Peripheral blood mononuclear cell (primary cell): ENCODE measurements around the genes TEX44 and TIGD1.

- PRO-cap, 8 experiments, result no peak in any of the 8 experiments
Measured at GRCh38 chr2:231379516-231380110, 15.9 kb upstream of the B3GNT7 start.

DNA sequence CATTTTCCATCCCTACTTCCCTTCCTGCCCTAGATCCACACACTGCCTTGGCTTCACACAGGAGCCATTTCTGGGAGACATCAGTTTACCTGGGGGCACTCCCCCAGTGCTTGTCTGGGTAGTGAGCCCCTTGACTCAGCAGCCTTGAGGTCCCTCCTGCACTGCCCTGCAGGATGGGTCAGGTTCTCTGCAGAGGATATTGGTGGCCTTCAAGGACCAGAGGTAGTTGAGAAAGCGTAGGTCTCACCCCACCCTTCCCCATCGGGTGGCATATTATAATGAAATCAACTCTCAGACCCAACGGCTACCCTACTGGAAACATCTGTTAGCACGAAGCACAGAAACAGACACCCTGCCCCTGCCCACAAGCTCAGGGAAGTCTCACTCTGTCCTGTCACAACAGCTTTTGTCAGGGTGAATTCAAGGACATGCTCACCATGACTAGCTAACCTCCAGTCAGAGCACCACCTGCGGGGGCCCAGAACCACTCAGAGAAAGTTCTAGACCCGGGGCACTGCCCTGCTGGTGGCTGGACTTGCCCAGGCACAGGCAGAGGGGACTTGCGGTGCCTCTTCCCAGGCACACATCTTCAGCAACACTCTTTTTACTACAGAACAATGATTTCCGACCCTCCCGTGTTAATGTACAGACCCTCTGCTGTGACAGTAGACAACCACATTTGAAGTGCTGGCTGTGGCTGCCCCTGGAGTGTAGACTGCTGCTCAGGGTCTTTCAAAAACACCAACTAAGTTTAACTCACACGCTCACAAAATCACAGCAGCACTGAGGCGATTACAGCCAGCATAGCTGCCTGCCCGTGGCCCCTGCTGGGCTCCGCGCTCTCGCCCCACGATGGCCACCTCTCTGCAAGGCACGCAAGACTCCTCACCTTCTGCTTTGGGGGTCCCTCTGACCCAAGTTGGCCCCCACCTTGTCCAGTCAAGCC is 3.4 kb upstream of the B3GNT7 start:
- PRO-cap, 8 experiments, result peak in 2 of 8 experiments; most common plus-strand start position 459 of the sequence (in 1); most common minus-strand start position 263 of the sequence (in 1)

DNA sequence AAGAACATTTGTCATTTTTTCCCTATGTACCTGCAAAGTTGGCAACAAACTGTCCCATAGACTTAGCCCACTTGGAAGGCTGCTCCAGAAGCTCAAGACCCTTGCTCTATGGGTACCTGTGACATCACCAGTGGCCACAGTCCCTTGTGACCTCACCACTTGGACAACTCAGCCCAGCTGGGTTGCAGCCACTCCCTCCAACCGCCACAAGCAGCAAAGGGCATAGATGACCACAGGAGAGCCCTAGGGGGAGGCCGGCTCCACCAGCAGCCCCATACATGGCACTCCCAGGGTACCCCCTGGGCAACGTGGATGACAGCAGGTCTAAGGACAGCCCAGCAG is at the start of gene TEX44:
Gene TEX44, plus strand, starts transcription at position 191 of the 342 bp plus-strand sequence.
- PRO-cap, 8 experiments, result no peak in any of the 8 experiments

- PRO-cap, 8 experiments, result no peak in any of the 8 experiments
Measured at GRCh38 chr2:231601055-231601268, 8.3 kb downstream of the TEX44 start.

DNA sequence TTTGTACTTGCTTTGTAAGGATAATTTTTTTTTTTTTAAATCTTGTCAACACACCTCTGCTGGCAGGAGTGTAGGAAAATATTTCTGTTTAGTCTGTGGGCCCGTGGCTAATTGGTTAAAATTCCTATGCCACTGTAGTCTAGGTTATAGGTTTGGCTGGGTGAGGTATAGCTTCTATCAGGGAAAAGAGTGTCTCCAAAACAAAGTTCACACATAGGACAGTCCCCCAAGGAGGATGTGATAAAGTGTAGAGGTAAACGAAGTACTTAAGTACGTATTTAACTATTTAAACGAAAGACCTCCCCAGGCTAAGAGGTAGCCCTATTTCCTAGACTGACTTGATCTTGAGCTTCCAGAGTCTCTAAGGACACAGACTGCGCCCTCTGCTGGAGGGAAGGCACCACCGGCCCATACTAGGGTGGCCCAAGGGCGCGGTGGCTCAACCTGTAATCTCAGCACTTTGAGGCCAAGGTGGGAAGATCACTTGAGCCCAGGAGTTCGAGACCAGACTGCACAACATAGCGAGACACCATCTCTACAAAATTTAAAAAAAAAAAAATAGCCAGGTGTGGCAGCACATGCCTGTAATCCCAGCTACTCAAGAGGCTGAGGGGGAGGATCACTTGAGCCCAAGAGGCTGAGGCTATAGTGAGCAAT is 8.9 kb downstream of the TEX44 start:
- PRO-cap, 8 experiments, result no peak in any of the 8 experiments

DNA sequence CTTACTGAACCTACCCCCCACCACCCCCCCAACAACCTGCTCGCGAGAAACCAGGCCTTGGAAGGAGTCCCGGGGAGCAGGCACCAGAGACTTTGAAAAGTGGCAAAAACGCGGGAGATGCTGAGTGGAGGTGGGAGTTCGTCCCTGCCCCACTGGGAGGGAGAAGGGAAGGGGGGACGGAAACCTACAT is 20.0 kb downstream of the TEX44 start:
- PRO-cap, 8 experiments, result no peak in any of the 8 experiments

DNA sequence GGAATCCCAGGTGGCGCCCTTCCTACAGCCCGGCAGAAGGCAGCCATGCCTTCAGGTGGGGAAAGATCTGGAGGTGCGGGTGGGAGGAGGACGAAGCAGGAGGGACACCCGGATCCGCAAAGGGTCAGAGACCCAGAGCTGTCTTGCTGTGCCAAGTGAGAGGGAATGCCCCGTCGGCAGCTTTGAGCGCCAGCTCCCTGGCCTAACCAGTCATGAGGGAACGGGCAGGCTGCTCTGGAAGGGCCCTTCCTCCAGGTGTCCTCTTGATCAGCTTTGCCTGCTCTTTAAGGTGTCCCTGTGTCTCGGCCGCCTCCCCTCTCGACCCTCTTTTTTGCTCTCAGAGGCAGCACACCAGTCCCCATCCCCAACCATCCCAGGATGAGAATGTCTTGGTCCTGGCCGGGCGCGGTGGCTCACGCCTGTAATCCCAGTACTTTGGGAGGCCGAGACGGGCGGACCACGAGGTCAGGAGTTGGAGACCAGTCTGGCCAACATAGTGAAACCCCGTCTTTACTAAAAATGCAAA is 22.7 kb downstream of the TEX44 start:
- PRO-cap, 8 experiments, result no peak in any of the 8 experiments

DNA sequence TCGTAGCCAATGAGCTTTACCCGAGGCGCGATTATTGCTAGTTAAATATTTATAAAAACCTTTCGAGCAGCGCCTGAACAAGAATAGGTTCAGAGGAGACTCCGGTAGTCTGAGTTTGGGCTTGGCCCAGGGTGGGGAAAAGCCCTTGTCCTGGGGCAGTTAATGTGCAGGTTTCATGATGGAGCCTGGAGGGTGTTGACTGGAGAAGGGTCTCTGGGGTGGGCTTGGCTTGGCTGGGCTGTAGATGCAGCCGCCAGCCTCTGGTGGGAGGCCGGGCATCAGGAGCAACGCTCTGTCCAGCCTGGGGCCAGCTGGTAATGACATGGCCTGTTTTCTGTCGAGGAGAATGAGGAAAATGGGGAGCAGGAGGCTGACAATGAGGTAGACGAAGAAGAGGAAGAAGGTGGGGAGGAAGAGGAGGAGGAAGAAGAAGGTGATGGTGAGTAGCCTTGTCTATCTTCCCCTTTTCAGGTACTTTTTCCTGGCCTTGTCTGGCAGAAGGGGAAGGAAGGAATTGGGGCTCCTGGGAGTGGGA is 3.3 kb downstream of the PTMA start:
- PRO-cap, 8 experiments, result peak in 3 of 8 experiments; most common plus-strand start position 208 of the sequence (in 2); most common minus-strand start position 305 of the sequence (in 1)

DNA sequence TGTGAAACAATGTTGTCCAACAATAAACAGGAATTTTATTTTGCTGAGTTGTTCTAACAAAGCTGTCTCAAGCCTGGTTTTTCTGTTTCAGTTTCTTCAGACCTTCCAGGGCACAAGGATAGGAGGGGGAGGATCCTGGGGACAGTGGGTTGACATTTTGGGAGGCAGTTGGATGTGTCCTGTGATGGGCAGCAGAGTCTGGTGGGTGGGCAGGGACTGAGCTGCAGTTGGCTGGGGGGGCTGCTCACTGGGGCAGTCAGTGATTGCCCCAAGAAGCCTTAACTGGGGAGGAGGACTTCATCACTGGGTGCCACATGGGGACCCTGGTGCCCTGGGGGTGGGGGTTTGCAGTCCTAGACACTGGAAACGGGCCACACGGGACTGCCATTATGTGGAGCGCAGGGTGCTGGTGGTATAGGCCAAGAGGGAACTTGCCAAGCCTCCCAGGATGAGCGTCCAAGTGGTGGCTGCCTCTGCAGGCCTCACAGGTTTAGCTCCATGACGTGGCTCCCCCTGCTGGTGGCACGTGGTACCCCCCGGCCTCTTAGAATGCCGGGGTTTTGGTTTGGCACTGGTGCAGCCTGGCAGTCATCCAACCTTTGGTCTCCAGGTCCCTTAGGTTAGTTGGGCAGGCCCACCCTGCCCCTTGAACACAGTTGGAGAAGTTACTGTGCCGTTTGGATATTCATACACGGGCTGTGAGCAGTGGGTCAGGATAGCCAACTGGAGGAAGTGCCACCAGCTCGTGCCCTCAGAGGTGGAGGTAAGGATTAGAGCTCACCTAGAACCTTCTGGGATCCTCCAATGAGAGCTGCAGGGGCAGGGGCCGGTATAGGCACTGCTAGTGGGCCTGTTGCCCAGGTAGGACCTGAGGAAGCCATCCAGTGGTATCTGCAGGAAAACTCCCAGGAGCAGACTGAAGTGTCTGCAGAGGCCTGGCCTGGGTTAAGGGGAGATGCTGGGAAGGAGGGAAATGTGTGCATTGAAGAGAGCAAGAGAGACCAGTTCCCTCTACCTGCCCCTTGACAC is 5.5 kb downstream of the PTMA start:
- PRO-cap, 8 experiments, result peak in 7 of 8 experiments; most common plus-strand start position 807 of the sequence (in 7); most common minus-strand start position 462 of the sequence (in 6)

DNA sequence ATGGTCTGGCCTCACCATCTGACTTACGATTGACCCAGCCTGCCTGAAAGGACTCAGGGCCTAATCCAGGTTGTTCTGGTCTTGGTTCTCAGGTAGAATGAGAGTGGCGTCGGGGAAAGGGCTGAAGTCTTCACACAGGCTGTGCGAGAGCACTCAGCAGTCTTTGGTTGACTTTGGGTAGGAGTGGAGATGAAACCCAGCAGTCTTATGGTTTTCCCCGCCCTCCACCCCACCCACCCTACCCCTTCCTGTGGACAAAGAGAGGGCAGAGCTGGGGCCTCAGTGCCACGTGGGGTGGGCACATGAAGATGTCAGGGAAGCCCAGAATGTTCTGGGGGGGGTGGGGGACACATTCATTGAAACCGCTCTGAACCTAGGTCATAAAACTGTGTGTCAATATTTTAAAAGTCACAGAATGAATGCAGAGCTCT is 58.7 kb upstream of the ALPP start:
- PRO-cap, 8 experiments, result peak in 1 of 8 experiments; most common minus-strand start position 165 of the sequence (in 1)

- PRO-cap, 8 experiments, result no peak in any of the 8 experiments
Measured at GRCh38 chr2:232443551-232444122, 12.3 kb upstream of the ALPI start.

DNA sequence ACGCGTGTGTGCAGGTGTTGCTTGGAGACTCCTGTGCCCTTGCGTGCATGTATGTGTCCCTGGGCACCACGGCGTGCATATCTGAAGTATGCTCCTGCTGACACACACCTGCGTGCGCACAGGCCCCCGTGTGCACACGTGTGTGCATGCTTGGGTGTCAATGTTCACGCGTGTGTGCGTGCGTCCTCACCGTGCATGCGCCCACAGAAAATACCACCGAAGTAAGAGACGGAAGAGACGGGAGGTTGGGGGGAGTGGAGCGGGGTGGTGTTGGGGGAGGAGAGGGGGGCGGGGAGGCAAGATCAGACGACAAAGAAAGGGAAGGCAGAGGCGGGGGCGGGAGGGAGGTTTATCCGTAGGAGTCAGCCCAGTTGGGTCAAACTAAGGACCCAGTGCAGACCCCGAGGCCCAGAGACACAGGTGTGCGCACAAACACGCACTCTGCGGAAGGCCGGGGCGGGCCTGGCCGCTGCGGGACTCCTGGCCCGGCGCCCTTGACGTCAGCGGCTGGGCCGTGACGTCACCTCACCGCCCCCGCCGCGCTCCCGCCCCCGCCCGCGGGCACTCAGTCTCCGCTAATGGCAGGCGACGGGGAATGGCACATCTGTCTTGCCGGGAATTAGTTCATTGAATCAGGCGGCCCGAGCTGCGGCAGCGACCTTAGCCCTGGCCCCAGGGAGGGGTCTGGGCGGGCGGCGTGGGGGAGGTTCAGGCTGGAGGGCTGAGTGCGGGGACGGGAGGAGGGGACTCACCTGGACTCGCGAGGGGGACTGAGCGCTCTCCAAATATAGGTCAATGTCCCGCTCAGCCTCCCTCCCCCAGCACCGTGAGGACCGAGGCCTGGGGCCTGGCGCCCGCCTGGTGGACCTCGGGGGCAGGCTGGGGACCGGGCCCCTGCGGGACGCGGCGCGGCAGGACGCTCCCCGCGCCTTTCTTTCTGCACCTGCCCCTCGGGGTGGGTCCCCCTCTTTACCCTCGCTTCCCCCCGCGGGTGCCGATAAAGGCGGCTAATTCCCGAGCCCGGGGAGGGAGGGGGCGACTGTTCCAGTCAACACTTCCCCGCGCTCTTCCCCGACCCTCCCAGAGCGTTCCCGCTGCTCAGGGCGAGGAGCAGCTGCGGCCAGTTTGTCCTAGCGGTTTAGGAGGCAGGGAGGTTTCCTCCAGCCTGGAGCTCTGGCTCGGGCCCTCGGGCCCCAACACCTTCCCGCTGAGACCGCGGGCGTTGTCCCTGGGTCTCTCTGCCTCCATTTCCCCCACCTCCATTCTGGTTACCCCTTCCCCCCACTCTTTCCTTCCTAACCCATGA is 15.5 kb upstream of the ECEL1 start:
- PRO-cap, 8 experiments, result no peak in any of the 8 experiments

- PRO-cap, 8 experiments, result no peak in any of the 8 experiments
Measured at GRCh38 chr2:232548164-232548941, 2.0 kb downstream of the TIGD1 start.

DNA sequence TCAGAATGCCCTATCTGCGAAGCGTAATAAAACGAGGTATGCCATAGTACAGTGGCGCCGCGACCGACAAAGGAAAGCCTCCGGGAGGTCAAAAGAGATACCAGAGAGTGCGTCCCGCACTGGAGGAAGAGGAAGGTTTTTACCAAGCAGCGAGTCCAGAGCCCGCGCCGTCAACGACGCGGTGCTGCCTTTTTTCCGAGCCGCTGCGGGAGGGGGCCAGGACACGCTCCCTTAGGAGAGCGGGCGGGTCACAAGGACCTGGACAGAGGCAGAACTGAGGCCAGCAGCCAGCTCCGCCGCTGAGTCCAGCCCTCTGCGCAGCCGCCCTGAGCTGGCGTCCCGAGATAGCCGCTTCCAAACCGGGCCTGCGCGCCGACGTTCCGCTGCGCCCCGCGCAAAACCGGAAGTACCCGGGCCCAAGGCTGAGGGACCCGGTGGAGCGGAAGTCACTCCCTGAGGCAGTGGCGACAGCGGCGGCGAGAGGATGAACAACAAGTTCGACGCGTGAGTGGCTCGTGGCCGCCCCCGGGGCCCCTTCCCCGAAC is at the start of gene TIGD1:
Gene TIGD1, minus strand, starts transcription at position 317 of the 545 bp plus-strand sequence.
- PRO-cap, 8 experiments, result peak in 8 of 8 experiments; most common plus-strand start position 494 of the sequence (in 7); most common minus-strand start position 361 of the sequence (in 3)

DNA sequence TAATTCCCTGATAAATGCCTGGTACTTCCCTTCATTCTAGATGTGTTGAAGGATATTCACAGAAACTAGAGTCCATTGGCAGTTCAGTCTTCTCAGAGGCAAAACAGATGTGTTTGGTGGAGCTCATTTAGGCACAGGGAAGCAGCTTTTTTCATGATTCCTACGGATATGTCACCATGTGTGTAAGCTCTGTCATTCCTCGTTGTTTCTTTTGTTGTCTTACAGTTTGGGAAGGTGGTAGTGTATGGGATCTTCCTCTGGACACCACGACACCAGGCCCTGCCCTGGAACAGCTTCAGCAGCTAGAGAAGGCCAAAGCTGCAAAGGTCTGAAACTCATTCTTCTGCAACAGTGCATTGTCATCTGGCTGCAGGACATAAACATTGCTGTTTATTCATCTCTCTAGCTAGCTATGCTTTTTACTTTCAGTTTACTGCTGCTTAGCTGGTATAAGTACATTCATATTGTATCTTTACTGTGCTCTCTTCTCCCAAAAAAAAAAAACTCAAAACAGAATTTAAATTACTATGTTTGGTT is 39.1 kb upstream of the KCNJ13 start:
- PRO-cap, 8 experiments, result no peak in any of the 8 experiments

DNA sequence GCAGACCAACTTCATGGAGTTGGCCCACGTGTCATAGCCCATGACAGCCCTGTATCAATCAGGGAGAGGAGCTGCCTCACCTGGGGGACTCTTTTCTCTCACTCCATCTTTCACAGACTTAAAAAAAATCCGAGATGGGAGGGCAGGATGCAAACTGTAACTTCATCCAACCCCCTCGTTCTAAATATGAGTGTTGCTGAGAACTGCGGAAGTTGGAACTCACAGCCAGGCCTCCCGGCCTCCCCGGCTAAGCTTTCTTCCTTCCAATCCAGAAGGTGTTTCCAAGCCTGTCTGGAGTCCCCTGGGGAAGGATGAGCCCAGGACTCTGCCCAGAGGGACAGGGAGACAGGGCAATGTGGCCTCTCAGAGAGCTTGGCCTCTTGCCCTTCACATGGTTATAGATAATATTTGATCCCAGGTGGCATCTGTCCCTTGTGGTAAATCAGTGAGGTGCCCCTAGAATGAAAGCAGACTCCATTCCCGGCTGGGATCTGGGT is 22.5 kb downstream of the INPP5D start:
- PRO-cap, 8 experiments, result no peak in any of the 8 experiments

DNA sequence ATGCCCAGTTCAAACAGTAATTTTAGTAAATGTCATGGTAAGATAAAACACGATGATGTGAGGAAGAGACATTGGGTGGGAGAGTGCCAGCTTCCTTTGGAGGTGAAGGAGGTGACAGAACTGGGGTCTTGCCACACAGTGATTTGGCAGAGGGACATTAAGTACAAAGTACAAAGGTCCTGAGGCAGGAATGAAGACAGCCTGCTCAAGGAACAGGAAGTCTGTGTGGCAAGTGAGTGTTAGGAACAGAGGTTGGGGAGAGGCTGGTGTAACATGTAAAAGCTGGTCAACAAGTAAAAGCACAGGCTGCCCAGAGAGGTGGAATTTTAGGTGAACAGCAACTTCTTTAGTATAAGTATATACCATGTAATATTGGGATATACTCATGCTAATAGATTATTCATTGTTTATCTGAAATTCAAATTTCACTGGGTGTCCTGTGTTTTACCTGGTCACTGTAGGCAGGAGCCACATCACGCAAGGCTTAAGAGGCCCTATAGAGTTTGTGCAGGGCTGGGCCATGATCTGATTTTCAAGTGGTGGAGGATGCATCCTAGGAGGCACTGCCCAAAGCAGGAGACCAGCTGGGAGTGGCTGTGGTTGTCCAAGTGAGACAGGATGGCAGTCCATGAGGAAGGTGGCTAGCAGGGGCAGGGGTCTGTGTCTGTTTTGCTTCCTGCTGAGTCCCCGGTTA is 73.2 kb downstream of the INPP5D start:
- PRO-cap, 8 experiments, result peak in 3 of 8 experiments; most common plus-strand start position 502 of the sequence (in 2)

- PRO-cap, 8 experiments, result peak in 5 of 8 experiments; most common plus-strand start chr2:233185495 (in 5)
Measured at GRCh38 chr2:233185203-233185698, 66.2 kb upstream of the ATG16L1 start.

GRCh38 chr2:233271696-233272313 is 20.3 kb downstream of the ATG16L1 start:
- PRO-cap, 8 experiments, result no peak in any of the 8 experiments

GRCh38 chr2:233275441-233276078 is 24.1 kb downstream of the ATG16L1 start:
- PRO-cap, 8 experiments, result no peak in any of the 8 experiments